Heart (tissue), 3 donors: ENCODE results near the genes SCGB1C1, SIRT3 and TMEM80.

DNA sequence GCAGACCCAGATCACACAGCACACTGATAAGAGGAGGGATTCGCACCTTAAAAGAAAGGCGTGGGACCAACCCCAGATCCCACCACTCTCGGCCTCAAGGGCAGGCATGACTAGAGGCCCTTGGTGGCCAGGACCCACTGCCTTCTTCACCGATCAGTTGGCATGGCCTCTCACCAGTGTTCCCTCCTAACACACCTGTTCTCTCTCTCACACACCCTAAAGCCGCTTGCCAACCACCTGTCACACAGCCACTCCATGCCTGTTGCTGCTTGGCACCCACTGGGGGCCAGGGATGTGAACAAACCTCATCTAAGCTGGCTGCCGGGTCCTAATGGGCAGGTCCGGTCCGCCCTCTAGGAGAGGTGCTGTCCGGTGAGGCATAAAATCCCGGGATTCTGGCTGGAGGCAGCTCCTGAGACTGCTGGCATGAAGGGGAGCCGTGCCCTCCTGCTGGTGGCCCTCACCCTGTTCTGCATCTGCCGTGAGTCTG is at the start of gene SCGB1C1:
Gene SCGB1C1 (plus strand): TSS at position 405 of the 490 bp plus-strand sequence.
- RAMPAGE, long total RNA, 2 experiments: no peak in any of the 2 experiments

DNA sequence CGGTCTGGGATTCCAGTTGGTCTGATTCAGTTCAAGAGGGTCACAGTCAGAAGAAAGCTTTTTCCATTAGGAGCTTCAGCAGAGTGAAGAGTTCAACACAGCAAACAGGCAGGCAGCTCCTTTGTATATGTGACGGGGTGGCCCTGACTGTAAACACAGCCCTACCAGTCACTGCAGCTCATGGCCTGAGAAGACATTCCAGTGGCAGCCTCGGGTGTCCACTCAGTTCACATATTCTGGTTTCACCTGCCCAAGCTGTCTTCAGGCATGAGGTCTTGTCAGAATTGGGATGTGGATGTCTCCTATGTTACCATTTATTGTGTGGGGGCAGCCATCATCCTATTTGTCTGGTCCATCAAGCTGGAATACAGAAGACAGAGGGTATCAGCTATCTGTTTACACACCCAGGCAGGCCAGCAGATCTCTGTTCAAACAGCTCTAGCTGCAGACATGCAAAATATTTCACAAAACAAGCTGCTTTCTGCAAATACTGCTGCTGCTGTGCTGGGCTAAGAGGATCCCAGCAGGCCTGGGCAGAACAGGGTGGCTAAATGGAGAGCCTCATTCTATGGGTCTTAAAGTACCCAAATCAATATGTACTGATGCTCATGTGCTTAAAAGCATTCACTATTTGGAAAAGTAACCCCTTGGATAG is 9.0 kb downstream of the RIC8A start:
- RAMPAGE, long total RNA, 2 experiments: no peak in any of the 2 experiments

- RAMPAGE, long total RNA, 2 experiments: no peak in any of the 2 experiments
These were observed 13.1 kb downstream of the SIRT3 start for GRCh38 chr11:222937-223567.

- RAMPAGE, long total RNA, 2 experiments: no peak in any of the 2 experiments
These were observed 12.6 kb downstream of the SIRT3 start for GRCh38 chr11:223568-223920.

DNA sequence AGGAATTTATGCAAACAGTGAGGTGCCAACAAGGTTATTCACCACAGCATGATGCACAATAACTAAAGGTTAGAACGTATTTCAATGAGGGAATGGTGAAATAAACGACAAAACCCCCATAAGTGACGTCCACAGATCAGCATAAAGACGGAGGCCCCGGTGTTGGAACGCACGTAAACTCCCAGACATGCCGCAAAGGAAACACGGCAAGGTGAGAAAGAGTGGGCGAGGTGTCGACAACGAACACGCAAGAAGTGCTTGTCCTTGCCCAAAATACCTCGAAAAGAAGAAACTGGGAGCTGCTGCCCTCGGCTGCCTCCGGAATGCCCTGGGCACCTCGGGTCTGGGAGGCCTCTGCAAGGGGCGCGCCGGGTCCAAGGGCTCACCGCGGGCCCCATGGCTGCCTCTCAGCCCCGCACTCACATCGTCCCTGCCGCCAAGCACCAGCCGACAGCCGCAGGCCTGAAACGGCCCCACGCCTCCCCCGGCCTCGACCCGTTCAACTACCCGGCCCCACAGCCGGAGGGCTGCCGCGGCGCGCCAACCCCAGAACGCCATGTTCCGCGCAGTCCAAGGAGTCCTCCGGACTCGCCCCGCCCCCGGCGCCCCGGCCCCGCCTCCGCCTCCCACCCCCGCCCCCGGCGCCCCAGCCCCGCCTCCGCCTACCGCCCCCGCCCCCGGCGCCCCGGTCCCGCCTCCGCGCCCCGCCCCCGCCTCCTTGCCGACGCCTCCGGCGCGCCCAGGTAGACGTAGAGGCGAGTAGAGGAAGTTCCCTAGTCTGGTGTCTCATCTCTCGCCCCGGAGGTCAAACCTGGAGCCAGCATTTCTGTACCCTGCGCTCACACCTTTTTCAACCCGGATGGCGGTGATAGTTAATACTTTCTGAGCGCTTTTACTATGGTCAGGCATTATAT is at the start of gene SIRT3:
Gene SIRT3 (minus strand): TSS at position 572 of the 914 bp plus-strand sequence.
- RAMPAGE, long total RNA, 2 experiments: no peak in any of the 2 experiments

- RAMPAGE, long total RNA, 2 experiments: no peak in any of the 2 experiments
These were observed 2.5 kb downstream of the IFITM2 start for GRCh38 chr11:310012-310544.

DNA sequence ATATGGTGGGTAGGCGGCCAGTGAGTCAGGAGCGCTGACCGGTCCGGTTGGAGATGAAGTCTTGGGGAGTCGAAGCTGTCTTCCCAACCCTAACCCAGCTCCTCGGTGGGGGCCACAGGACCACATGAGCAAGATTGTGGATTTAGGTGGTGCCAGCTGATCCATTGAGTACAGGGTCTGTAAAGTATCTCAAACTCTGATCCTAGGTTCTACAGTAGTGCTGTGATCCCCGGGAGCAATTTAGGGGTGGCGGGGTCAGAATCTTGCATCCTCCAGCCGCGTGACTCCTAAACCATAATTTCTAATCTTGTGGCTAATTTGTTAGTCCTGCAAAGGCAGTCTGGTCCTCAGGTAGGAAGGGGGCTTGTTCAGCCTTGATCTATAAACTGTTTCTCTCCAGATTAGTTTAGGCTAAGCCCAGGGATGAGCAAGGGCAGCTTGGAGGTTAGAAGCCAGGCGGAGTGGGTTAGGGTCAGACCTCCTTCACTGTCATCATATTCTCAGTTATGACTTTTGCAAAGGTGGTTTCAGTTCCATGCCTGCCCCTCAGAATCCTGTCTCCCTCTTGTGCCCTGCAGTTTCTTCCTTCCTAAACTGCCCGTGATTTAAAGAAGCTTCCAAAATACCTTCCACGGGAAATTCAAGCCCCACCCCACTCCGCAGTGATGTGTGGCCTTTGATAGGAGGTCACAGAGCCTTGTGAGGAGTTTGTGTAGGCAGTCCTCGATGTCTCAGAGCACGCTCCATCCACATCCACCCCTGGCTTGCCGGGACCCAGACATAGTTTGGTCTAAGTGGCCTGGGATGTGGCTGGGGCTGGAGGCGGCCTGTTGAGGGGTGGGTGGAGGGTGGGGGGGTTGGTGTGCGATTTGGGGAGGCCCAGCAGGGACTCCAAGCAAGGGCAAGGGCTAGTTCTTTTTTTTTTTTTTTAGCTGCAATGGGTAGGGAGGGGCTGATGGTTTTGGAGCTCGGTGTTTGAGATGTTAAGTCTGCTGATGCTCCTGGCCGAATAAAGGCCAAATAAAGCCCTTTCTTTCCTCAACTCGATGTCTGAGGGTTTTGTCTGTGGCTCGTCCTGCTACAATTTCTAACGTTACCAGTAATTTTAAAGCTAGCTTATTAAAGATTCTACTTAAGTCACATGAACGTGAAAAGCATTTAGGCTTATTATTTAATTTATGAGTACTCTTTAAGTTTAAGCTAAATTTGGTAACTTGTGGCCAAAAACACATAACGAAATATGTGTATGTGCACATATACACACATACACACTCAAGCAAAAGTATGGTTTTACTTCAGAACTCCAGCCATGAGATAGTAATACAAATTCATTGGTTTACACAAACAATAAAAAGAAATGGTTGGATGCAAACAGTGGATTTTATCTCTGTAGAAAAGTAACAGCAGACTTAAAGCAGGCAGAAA is 1.6 kb upstream of the IFITM1 start:
- RAMPAGE, long total RNA, 2 experiments: start-site peak on the minus strand in 1 of 2 experiments, centred at position 597 of the sequence, 13 reads per replicate

DNA sequence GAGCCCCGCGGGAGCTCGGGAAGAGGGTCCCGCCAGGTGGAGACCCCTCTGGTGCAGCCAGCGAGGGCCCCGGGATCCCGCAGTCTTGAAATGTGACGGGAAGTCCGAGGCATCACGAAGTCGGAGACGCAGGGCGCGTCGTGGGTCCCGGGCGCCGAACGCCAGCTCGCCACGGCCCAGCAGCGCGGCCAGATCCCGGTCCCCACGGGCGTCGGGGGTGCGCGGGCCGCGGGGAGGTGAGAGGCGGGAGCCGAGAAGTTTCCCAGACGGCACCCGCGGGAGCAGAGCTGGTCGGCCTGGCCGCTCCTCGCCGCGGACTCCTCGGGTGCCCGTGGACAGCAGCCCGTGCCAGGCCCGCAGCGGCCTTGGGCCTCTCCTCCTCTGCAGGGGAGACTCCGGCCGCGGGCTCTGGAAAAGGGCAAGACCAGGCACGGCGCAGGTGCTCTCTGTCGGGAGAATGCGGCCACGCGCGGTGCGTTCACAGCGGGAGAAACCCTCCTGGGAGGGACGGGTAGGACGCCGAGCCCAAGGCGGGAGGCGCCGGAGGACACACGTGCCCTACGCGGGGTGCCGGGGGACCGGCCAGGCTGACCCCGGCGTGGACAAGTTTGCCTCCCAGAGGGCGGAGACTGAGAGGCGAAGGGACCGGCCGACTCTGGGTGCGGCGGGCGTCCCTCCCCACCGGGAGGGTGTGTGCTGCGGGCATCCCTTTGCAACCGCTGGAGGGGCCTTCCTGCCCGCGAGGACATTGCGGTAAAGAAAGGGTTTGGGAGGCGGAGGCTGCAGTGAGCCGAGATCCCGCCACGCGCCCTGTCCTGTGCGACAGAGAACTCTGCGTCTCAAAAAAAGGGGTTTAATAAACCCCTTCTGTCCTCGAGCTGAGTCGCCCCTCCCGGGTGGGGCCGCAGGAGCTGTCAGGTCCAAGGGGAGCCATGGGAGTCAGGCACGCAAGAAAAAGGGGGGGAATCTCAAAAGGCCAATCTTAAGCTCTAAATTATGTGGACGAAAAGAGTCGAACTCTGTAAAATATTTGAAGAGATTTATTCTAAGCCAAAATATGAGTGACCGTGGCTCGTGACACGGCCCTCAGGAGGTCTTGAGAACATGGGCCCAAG is 2.3 kb downstream of the IFITM1 start:
- RAMPAGE, long total RNA, 2 experiments: no peak in any of the 2 experiments

- RAMPAGE, long total RNA, 2 experiments: no peak in any of the 2 experiments
These were observed 2.2 kb downstream of the IFITM3 start for GRCh38 chr11:318466-318777.

GRCh38 chr11:394455-395133 is 585 bp downstream of the PKP3 start:
- RAMPAGE, long total RNA, 2 experiments: no peak in any of the 2 experiments

DNA sequence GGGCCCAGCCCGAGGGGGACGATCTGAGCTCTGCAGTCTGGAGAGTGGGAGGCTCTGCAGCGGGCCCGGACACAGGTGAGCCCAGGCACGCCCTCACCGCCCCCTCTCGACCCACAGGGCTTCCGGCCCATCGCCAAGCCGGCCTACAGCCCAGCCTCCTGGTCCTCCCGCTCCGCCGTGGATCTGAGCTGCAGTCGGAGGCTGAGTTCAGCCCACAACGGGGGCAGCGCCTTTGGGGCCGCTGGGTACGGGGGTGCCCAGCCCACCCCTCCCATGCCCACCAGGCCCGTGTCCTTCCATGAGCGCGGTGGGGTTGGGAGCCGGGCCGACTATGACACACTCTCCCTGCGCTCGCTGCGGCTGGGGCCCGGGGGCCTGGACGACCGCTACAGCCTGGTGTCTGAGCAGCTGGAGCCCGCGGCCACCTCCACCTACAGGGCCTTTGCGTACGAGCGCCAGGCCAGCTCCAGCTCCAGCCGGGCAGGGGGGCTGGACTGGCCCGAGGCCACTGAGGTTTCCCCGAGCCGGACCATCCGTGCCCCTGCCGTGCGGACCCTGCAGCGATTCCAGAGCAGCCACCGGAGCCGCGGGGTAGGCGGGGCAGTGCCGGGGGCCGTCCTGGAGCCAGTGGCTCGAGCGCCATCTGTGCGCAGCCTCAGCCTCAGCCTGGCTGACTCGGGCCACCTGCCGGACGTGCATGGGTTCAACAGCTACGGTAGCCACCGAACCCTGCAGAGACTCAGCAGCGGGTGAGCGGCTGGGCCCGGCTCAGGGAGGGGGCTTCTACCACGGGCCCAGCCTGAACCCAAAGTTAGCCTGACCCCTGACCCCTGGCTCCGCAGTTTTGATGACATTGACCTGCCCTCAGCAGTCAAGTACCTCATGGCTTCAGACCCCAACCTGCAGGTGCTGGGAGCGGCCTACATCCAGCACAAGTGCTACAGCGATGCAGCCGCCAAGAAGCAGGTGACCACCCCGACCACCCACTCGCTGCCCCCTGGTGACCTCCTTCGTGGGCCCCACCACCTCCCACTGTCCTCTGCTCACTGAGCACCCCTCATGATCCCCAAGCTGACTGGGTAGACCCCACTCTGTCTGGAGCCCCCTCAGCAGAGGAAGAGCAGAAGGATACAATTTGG is 3.1 kb downstream of the PKP3 start:
- RAMPAGE, long total RNA, 2 experiments: no peak in any of the 2 experiments

DNA sequence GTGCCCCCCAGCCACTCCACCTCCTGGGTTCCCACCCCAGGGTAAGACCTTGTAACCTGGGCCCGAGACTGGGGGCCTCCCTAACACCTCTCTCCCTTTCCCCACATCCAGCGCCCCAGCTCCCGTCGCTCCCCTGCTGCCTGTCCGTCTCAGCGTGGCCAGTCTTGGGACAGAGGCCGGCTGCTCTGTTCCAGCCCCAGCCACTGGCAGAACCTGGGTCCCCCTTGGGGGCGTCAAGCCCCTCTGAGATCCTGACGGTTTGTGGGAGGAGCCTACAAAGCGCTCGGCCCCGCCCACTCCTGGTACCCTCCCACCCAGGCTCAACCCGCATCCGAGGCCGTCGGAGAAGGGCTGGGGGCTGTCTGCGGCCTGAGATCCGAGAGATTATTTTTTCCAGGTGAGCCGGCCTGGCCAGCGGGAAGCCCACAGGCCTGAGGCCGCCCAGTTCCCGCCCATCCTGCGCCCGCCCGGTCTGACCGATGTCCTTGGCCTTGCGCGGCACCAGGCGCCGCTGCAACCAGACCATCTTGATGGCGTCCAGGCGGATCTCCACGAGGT is 5.3 kb upstream of the SIGIRR start:
- RAMPAGE, long total RNA, 2 experiments: no peak in any of the 2 experiments

- RAMPAGE, long total RNA, 2 experiments: no peak in any of the 2 experiments
These were observed 1.9 kb upstream of the ANO9 start for GRCh38 chr11:443597-444154.

GRCh38 chr11:560043-560572 is 430 bp downstream of the LMNTD2 start:
- RAMPAGE, long total RNA, 2 experiments: no peak in any of the 2 experiments

DNA sequence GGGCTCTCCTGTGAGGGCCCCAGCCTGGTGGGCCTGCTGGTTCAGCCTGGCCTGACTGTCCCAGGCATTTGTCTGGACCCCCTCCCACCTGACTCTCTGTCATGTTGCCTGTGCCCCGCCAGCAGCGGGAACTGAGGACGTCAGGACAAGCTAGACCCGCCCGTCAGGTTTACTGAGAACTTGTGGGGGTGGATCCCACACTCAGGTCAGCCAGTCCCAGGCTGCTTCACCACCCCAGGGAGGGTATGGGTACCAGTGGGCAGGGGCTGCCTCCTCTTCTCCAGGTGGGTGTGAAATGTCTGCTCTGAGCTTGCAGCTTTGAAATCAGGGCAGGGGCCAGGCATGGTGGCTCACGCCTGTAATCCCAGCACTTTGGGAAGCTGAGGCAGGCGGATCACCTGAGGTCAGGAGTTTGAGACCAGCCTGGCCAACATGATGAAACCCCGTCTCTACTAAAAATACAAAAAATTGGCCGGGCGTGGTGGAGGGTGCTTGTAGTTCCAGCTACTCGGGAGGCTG is 3.5 kb downstream of the RASSF7 start:
- RAMPAGE, long total RNA, 2 experiments: no peak in any of the 2 experiments

- RAMPAGE, long total RNA, 2 experiments: no peak in any of the 2 experiments
These were observed 3.2 kb upstream of the IRF7 start for GRCh38 chr11:618576-619679.

- RAMPAGE, long total RNA, 2 experiments: no peak in any of the 2 experiments
These were observed at the start of gene TMEM80 for GRCh38 chr11:695473-696423. TSS of gene TMEM80 (plus strand) at chr11:695816.

- RAMPAGE, long total RNA, 2 experiments: no peak in any of the 2 experiments
These were observed 14.7 kb downstream of the EPS8L2 start for GRCh38 chr11:720323-721630.

GRCh38 chr11:746335-746668 is 962 bp upstream of the TALDO1 start:
- RAMPAGE, long total RNA, 2 experiments: no peak in any of the 2 experiments

GRCh38 chr11:797035-797818 is 854 bp downstream of the SLC25A22 start:
- RAMPAGE, long total RNA, 2 experiments: no peak in any of the 2 experiments